Bronchial epithelial cell (primary cell): ENCODE results near the genes ATP6V0E1, BNIP1 and C5orf47.

DNA sequence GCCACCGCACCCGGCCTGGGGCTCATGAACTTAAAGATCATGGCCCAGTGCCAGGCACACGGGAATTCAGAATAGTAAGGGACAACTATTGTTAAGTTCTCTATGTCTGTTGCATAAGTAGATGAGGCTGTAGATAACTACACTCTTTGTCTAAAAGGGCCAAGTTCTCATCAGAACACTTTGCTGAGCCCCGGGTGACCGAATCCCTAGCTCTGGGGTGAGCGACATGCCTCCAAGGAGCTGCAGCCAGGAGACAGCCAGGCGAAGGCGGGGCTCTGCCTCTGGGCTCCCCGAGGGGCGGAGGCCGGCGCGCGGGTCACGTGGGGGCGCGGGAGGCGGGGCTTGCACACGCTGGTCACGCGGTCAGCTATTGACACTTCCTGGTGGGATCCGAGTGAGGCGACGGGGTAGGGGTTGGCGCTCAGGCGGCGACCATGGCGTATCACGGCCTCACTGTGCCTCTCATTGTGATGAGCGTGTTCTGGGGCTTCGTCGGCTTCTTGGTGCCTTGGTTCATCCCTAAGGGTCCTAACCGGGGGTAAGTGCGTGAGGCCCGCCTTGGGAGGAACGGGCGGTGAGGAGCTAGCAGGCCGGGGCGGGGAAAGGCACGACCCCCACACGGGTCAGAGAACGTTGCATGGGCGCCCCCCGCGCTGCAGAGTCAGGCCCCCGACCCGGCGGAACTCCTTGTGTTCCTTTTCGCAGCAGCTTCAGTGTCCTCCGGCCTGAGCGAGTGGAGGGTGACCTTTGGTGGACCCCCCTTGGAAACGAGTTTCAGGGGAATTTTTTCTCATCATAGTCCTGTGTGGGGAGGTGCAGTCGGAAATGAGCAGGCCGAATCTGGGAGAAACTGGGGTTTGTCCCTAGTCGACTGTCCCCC lies at the start of gene ATP6V0E1:
TSS of gene ATP6V0E1 (plus strand) at position 345 of the 880 bp plus-strand sequence.
- RRBS, 2 experiments = 1% methylated on average over 14 of the region's 55 CpGs

GRCh38 chr5:173011474-173012168 lies 28.1 kb downstream of the ATP6V0E1 start:
- RRBS, 2 experiments = no CpG with 5 or more reads among the region's 8 CpGs

DNA sequence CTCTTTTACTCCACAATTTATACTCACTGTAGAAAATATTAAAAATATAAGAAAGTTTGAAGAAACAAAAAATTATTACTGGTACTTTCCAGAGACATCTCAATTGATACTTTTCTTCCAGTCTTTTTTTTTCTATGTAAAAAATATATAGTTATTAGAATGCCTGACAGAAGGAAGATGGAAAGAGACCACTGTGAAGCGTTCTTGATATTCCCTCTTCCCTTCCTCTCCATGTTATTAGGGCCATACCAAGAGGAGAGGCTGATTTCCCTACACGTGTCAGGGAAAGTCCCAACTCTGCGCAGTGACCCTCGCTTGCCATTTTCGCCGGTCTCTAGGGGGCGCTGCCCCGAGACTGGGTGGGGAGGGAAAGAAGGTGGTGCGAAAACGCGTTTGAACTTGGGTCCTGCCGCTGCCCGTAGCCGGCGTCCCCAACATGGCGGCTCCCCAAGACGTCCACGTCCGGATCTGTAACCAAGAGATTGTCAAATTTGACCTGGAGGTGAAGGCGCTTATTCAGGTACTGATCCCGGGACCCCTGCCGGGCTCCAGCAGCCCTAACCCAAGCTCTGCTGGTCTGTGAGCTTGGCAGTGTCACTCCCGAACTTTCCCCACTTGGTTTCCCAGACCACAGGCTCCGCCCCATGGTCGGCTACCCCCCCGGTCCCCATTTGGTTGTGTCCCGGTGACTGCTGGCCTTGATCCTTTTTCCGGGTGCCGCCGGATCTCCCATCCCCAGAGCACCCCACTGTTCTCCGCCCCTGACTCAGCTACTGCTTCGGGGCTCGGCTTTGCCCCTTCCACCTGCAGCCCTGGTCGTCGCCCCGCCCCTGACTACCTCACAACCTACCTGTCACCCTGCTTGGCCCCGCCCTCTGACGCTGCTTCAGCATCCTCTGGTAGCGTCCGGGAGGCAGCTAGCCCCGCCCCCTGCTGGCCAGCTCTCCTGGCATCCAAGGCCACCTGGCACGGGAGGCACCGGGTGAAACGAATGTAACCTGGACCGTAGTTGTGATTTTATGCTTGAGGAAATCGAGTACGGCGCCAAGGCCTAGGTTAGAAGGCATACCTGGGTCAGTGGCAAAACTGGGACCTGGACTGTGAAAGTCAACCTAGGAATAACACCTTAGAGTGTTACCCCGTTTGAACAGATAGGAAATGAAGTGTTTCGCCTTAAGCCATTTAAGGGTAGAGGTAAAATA lies at the start of gene BNIP1:
TSS of gene BNIP1 (plus strand) at position 422 of the 1,202 bp plus-strand sequence.
- RRBS, 2 experiments = 2 to 3% methylated on average over 14 to 15 of the region's 50 CpGs

GRCh38 chr5:173238115-173239116 lies 3.4 kb upstream of the NKX2-5 start:
- RRBS, 2 experiments = 1 to 3% methylated on average over 8 to 18 of the region's 77 CpGs

- RRBS, 2 experiments = 4 to 6% methylated on average over 21 to 27 of the region's 63 CpGs
These were observed 9.4 kb upstream of the NKX2-5 start for GRCh38 chr5:173244206-173244995.

DNA sequence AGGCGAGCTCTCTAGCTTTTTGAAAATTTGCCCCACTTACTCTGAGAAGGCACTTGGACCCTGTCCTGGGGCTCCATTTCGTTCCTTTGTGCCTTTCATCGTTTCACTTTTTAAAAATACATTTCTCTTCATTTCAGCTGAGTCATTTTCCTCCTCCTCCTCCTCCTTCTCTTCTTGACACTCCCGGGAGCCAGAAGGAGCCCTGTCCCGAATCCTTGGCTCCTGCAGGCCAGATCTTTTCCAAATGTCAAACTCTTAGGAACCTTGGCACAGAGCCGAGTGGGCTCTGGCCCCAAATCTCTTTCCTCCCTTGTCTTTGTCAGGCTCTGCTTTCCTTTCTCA lies 17.5 kb downstream of the STC2 start:
- RRBS, 2 experiments = no CpG with 5 or more reads among the region's 6 CpGs

DNA sequence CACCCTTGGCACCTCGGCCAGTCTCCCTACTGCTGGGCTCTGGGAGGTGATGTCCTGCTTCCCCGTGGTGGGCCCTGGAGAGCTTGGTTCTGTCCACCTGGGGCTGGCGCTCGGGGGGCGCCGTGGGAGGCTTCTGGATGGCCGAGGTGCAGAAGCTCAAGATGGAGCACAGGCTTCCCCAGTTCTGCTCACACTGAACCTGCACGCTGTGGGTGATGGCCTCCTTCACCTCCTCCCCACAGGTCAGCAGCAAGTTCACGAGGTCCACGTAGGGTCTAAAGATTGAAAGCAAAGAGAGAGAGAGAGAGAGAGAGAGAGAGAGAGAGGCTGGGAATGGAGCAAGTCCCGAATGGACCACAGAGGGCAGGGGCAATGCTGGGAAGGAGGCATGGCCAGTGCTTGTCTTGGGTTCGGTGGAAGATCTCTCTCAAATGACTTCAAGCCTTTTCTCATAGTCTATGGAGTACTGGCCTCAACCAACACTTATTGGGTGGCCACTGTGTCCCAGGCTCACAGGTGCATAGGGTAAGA lies 10.2 kb downstream of the STC2 start:
- RRBS, 2 experiments = no CpG with 5 or more reads among the region's 12 CpGs

- RRBS, 2 experiments = under 1 to 1% methylated on average over 7 to 9 of the region's 60 CpGs
These were observed 1.6 kb downstream of the STC2 start for GRCh38 chr5:173326123-173327473.

- RRBS, 2 experiments = 88% methylated on average over 1 of the region's 16 CpGs; no CpG with 5 or more reads in 1 of the 2 experiments
These were observed 80.5 kb upstream of the STC2 start for GRCh38 chr5:173408624-173409103.

- RRBS, 2 experiments = 18 to 51% methylated on average over 9 of the region's 35 CpGs
These were observed 61.3 kb downstream of the BOD1 start for GRCh38 chr5:173554853-173555882.

- RRBS, 2 experiments = no CpG with 5 or more reads among the region's 6 CpGs
These were observed 15.7 kb downstream of the BOD1 start for GRCh38 chr5:173600775-173601115.

DNA sequence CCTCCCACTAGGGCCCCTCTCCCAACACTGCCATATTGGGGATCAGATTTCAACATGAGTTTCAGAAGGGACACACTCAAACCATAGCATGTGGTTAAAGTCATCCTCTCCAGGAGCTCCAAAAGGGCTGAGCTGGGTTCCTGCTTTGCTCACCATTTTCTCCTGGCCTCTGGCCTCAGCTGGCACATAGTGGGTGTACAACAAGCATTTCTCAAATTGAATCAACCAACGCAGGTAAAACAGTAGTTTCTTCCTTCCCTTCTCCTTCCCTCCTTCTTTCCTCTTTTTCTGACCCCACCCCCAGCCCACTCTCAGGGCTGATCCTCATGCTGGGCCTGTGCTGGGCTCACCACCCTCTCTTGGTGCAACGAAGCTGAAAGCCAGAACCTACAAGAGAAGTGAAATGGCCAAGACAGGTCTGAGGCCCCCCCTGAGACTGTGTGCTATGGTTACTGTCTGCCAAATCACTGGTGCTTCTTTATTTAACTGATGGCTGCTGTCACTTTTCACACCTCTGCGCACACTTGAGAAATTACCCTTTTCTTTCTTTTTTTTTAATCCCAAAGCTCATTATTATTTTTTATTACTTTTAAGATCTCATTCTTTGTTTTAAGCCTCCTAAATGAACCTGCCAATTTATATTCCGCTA lies 53.0 kb upstream of the BOD1 start:
- RRBS, 2 experiments = no CpG with 5 or more reads among the region's 4 CpGs

- RRBS, 2 experiments = no CpG with 5 or more reads among the region's 29 CpGs
These were observed 117.0 kb upstream of the CPEB4 start for GRCh38 chr5:173770953-173771838.

GRCh38 chr5:173950805-173951244 lies 38.1 kb upstream of the C5orf47 start:
- RRBS, 2 experiments = no CpG with 5 or more reads among the region's 3 CpGs

DNA sequence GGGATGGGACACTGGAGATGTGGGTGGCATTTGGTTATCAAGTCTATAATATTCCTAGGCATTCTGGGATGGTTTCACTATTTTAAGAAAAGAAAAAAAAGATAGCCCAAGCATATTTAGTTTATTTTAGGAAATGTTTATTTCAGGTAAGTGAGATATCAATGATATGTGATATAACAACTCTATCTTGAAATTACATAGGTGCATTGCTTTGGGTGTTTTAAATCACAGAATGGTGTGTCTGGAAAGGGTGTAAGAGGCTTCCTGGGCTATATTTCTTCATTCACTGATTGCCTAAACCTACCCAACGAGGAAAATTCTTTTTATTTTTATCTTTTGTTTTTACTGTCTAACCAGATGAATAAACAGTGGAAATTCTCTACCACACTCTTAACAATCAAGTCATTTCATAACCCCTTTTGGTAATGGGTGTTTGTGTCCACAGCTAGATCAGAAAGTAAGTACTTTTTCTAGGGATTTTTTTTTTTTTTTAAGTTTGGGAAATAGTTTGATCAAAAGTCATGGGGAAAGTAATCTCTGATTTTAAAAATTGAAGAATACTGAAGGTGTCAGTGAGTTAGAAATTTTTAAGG lies 27.6 kb upstream of the C5orf47 start:
- RRBS, 2 experiments = no CpG with 5 or more reads among the region's 1 CpG

DNA sequence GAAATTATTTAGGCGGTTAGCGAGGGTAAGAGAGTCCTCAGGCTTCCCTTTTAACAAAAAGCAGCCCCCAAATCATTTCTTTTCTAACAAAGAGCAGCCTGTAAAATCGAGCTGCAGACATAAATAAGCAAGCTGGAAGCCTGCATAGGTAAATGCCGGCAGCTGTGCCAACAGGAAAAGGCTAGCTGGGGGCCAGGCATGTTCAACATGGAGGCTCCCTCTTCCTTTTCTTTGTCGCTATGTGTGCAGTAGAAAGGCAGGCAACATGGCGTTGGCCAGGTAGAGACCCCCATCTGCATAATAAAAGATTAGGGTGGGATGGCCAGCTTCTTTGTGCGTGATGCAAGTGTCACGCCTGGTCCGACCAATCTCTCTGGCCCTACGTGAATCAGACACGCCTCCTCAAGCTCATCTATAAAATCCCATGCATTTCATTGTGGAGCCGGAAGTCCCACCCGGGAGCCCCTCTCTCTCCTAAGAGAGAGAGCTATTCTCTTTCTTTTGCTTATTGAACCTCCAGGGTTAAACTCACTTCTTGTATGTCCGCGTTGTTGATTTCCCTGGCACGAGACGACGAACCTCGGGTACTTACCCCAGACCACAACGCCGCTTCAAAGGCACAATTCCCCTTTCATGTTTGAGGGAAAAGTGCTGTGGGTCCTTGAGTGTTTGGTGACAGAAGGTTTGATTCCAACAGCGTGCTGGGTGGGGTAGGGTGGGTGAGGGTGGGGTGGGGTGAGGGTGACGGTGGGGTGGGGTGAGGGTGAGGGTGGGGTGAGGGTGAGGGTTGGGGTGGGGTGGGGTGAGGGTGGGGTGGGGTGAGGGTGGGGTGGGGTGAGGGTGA lies 25.0 kb upstream of the C5orf47 start:
- RRBS, 2 experiments = no CpG with 5 or more reads among the region's 23 CpGs

GRCh38 chr5:173989102-173989728 lies at the start of gene C5orf47:
Gene C5orf47 (plus strand): TSS chr5:173989170.
- RRBS, 2 experiments = 84 to 98% methylated on average over 5 to 6 of the region's 59 CpGs

- RRBS, 2 experiments = no CpG with 5 or more reads among the region's 11 CpGs
These were observed 290.5 kb downstream of the NSG2 start for GRCh38 chr5:174336007-174336429.

DNA sequence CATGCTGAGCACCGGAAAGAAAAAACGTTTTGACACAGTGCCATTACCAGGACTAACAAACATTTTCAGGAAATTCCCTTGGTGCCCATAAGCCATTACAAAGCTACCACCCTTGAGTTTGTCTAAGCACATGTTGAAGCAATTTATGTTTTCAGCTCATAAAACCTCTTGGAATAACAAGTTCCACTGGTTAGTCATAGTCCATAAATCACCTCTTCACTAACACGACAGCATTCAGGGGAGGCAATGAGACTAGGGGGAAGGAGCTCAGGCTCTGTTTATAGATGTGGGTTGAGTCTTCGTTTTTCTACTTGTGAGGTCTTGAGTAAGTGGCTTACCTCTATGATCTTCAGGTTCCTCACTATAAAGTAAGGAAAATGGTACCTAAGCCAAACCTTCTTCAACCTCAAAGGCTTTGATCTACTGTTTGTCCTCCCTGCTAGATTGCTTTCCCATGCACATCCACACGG lies 65.5 kb downstream of the DRD1 start:
- RRBS, 2 experiments = no CpG with 5 or more reads among the region's 5 CpGs